Temporal lobe (tissue), 2 donors: Measurements from ENCODE around the gene NKIRAS1.

- RAMPAGE, long total RNA: no peak
These were observed 66.0 kb downstream of the UBE2E2 start for GRCh38 chr3:23268930-23269783.

GRCh38 chr3:23618876-23619158, 186.9 kb upstream of the UBE2E1 start:
- RAMPAGE, long total RNA: no peak

GRCh38 chr3:23710573-23711184, 95.1 kb upstream of the UBE2E1 start:
- RAMPAGE, long total RNA: no peak

DNA sequence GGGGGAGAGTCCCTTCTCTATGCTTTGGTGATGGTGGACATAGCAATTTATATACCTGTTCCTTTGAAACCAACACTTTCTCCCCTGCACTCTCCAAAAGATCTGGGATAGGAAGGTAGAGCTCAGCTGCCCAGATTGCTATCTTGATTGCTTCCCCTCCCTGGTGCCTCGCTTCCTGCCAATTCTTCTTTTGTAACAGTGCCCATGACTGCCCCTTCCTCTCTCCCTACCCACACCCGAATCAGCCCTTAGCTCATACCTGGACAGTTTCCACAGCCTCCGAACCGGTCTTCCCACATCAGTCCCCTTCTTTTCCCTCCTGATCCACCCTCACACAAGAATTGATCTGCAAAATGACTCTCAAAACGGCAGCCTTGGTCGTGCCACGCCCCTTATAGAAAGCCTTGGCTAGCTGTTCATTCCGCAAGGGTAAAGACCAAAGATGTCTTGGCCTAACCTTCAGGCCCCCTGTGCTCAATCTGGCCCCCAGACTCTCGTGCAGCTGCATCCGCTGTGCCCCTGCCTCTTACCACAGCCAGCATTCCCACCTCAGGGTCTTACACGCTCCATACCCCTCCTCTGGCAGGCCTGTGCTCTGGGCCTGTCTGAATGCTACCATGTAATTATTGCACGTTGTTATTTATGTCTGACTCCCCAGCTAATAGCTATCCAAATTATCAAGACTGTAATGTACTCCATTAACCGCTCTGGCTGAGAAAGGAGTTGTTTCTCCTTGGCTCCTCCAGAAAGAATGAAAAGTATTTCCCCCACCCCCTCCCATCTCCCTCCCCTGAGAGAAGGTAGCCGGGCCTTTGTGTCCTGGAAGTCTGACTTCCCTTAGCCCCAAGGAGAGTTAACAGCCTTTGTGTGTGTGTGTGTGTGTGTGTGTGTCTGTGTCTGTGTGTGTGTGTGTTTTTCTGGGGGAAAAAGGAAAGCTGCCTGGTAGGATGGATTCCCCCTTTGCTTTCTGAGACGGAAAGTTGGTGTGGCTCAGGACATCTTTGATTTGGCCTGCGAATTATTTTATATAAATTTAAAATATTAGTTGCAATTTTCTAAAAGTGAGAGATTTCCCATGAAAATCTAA, 54.6 kb upstream of the UBE2E1 start:
- RAMPAGE, long total RNA: no peak

- RAMPAGE, long total RNA: no peak
These were observed 1.4 kb downstream of the UBE2E1 start for GRCh38 chr3:23807224-23807575.

- RAMPAGE, long total RNA: no peak
These were observed 15.2 kb downstream of the UBE2E1 start for GRCh38 chr3:23820638-23821578.

DNA sequence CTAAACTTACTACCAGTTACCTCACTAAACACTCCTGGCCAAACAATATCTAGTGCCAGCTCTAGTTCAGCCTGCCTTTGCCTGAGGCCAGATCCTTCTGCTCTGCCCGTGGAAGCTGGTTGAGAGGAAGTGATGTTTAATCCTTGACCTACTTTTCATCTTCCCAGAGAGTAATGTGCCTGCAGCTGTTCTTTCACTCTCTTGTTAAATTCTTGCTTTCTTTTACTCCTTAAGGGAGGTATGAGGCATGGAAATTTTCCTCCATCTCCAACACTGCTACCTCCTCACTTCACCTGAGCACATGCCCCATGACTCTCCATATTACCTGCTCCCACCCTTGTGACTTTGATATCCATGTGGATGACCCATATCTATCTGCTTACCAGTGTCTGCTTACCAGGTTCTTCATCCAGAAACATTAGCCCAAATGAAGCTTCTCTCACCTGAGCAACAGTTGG, 53.4 kb downstream of the UBE2E1 start:
- RAMPAGE, long total RNA: no peak

DNA sequence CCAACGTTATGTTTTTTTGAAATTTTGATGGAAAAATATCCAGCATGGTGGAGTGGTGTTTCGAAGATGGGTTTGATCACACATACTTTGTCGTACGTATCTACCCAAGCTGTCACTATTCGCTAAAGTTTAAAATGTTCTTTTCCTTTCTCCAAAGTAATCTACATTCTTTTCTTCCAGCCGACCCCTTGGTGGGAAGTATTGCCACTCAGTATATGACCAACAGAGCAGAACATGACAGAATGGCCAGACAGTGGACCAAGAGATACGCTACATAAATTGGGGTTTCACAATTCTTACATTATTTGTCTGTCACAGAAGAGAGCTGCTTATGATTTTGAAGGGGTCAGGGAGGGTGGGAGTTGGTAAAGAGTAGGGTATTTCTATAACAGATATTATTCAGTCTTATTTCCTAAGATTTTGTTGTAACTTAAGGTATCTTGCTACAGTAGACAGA, 26.4 kb downstream of the NKIRAS1 start:
- RAMPAGE, long total RNA: no peak

- RAMPAGE, long total RNA: start-site peak on the minus strand at chr3:23916918-23917040, 244 and 293 reads in 2 replicates; start-site peak on the plus strand at chr3:23917144-23917169, 4,047 and 485 reads in 2 replicates
These were observed at the start of gene NKIRAS1 for GRCh38 chr3:23916307-23917344. NKIRAS1 (minus strand) TSS chr3:23916990.

- RAMPAGE, long total RNA: no peak
These were observed 150.2 kb downstream of the NR1D2 start for GRCh38 chr3:24095347-24095564.

- RAMPAGE, long total RNA: no peak
These were observed 250.1 kb downstream of the THRB start for GRCh38 chr3:24244505-24245004.

DNA sequence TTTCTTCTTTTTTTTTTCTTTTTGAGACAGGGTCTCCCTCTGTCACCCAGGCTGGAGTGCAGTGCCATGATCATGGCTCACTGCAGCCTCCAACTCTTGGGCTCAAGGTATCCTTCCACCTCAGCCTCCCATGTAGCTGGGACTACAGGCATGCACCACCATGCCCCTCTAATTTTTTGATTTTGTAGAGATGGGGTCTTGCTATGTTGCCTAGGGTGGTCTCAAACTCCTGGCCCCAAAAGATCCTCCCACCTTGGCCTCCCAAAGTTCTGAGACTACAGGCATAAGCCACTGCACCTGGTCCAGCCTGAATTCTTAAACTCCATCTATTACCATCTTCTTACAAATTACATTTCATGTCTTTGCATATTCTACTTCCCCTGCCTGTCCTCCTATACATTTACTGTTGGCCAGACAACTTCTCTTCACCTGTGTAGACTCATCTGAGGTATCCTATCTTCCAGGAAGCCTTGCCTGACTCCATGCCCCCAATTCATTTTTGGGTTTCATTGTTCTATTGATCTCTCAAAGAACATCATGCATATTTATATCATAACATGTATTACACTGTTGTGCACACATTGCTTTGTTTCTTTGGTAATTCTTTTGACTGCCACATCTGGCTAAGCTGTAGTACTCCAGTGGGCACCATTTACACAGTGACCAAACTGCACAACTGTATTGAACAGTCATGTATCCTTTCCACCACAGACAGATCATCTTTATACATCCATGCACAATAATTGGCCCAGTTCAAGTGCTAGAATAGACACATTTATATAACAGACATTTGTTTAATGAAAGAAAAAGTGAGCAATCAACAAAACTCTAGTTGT, 165.5 kb downstream of the THRB start:
- RAMPAGE, long total RNA: no peak

DNA sequence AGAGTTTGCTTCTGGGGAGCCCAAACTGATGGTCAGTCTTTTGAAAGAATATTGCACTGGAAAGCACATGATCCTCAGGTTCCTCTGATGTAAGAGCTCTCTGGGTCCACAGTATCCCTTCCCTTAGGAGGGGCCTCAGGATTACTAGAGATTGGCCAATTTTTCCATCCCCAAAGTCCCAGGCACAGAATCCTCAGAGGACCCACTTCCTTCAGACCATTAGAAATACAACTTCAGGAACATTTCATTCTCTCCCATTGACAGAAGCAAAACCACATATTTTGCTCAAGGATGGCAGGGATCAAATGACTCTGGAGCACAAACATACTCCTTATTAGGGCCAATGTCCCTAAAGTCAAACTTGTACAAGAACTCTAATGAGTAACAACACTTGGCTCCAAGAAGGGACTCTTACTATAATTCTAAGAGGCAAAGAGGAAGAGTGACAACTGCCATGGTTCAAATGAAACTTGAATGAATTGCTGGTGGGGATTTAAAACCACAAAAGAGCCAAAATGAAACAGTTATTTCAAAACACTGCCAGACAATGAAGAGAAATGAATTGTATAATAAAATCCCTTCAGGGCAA, 14.4 kb downstream of the THRB start:
- RAMPAGE, long total RNA: no peak

GRCh38 chr3:25539333-25539542, 111.2 kb downstream of the RARB start:
- RAMPAGE, long total RNA: no peak

- RAMPAGE, long total RNA: no peak
These were observed 25.3 kb upstream of the NEK10 start for GRCh38 chr3:27394326-27395000.

DNA sequence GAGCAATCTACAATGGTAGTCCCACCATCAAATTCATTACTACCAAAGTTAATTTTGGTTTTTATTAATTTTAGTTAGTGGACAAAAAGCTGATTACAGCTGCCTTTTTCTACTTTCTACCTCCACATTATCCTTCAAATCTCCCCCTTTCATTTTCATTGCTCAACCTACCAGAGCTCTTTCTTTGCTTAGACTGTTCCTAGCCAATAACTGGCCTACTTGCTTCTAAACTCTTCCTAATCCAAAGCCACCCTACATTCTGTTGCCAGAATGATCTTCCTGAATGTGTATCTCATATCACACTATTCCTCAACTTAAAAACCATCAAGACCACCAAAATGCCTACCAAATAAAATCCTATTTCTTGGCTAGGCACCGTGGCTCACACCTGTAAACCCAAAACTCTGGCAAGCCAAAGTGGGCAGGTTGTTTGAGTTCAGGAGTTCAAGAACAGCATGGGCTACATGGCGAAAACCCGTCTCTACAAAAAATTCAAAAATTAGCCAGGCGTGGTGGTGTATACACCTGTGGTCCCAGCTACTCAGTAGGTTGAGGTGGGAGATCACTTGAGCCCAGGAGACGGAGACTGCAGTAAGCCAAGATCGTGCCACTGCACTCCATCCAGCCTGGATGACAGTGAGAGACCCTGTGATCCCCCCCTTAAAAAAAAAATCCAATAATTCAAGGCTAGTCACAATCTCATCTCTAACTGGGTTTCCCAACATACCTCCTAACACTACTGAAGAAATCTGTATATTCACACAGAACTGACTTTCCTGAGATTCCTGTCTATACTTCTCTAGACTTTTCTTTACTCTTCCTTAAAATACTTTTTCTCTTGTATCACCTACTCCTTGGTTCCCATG, 48.8 kb downstream of the SLC4A7 start:
- RAMPAGE, long total RNA: no peak

- RAMPAGE, long total RNA: no peak
These were observed 41.2 kb downstream of the EOMES start for GRCh38 chr3:27680597-27681698.

DNA sequence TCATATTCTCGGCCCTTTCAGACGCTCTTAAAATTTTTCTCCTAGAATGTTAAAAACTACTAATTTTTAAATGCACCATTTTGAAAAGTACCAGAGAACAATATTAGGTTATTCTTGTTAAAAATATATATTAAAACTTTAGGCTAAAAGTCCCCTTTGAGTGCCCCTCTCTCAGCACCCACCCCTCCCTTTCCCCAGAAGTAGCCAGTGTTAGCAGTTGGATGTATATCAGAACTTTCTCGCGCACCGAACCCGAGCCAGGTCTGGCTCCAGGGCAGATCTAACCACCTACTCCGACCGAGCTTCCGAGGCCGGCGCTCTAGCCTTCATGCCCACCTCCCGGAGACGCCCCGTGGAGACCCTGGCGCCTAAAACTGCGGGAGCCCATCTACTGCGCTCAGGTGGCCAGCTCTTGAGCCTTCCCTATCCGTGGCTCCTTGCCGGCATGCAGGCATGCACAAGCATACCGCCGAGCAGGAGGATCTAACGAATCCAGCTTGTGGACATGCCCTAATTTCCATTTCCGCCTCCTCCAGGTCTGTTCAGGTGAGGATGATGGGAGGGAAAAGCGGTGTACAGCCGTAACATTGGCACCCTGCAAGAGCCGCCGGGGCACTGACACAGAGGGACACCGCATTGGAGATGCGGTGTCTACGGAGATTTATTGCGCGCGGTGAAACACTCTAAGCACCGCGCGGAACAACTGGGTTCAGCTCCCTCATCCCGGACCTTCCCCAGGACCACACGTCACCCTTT, 1.3 kb downstream of the EOMES start:
- RAMPAGE, long total RNA: no peak

DNA sequence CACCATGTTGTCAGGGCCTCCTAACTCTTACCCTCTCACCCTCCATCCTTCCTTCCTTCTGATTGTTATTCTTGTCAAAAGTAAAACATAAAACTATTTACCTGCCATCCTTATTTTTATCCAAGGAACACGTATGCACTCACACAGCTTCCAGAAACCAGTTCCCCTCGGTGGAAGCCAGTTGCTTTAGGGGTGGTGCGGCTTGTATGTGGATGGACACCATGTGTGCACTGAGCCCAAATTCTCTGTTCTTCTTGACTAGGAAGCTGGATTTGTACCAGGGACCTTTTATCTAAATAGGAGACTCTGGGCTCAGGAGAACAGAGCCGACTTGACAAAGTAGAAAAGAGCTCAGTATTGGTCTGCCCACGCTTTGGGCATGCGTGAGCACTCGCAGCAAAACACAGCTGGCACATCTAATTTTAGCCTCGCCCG, 1.2 kb upstream of the RBMS3 start:
- RAMPAGE, long total RNA: no peak

DNA sequence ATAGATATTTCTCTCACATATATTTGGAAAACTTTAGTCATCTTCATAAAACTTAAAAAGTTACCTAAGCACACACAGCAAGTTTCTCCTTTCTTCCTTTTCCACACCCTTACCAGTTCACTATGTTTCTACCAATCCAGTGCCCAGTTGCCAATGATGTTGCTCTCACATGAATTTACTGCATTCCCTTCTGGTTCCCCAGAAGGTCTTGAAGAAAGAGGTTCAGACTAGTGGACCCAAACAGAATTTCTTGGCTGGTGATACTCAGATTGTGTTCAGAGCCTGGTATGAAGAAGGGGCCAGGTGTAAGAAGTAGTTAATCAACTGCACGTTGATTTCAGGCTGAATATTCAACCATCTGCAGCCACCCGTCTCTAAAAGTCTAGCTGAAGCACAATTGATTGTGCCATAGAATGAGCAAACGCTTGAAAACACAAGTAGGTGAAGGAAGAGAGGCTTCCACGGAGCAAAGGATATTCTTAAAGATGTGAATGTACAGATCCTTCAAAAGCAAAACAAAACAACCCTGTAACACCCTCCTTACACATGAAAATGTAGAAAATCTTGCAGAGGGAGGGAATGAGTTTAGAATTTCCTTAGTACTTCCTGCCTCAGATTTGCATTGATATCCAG, 4.6 kb downstream of the RBMS3 start:
- RAMPAGE, long total RNA: no peak